ENCODE data around the genes CCDC126 and NPVF.

- PRO-cap = no peak
These were observed 1.2 kb upstream of the IGF2BP3 start for GRCh38 chr7:23471181-23472115.

GRCh38 chr7:23596974-23598314 lies at the start of gene CCDC126:
Gene CCDC126 (plus strand): TSS chr7:23597382.
- PRO-cap = bidirectional peak, plus-strand start at chr7:23597382, minus-strand start at chr7:23597258; bidirectional peak, plus-strand start at chr7:23597744, minus-strand start at chr7:23597812

DNA sequence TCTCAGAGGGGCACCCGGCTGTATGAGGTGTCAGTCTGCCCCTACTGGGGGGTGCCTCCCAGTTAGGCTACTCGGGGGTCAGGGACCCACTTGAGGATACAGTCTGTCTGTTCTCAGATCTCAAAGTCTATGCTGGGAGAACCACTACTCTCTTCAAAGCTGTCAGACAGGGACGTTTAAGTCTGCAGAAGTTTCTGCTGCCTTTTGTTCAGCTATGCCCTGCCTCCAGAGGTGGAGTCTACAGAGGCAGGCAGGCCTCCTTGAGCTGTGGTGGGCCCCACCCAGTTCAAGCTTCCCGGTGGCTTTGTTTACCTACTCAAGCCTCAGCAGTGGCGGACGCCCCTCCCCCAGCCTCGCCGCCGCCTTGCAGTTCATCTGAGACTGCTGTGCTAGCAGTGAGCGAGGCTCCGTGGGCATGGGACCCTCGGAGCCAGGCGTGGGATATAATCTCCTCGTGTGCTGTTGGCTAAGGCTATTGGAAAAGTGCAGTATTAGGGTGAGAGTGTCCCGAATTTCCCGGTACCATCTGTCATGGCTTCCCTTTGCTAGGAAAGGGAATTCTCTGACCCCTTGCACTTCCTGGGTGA lies 12.5 kb downstream of the STK31 start:
- PRO-cap = no peak

DNA sequence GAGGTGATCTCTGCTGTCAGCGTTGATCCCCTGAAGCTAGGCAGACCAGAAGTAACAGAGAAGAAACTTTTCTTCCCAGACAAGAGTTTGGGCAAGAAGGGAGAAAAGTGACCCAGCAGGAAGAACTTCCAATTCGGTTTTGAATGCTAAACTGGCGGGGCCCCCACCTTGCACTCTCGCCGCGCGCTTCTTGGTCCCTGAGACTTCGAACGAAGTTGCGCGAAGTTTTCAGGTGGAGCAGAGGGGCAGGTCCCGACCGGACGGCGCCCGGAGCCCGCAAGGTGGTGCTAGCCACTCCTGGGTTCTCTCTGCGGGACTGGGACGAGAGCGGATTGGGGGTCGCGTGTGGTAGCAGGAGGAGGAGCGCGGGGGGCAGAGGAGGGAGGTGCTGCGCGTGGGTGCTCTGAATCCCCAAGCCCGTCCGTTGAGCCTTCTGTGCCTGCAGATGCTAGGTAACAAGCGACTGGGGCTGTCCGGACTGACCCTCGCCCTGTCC lies 854 bp downstream of the NPY start:
- PRO-cap = no peak

DNA sequence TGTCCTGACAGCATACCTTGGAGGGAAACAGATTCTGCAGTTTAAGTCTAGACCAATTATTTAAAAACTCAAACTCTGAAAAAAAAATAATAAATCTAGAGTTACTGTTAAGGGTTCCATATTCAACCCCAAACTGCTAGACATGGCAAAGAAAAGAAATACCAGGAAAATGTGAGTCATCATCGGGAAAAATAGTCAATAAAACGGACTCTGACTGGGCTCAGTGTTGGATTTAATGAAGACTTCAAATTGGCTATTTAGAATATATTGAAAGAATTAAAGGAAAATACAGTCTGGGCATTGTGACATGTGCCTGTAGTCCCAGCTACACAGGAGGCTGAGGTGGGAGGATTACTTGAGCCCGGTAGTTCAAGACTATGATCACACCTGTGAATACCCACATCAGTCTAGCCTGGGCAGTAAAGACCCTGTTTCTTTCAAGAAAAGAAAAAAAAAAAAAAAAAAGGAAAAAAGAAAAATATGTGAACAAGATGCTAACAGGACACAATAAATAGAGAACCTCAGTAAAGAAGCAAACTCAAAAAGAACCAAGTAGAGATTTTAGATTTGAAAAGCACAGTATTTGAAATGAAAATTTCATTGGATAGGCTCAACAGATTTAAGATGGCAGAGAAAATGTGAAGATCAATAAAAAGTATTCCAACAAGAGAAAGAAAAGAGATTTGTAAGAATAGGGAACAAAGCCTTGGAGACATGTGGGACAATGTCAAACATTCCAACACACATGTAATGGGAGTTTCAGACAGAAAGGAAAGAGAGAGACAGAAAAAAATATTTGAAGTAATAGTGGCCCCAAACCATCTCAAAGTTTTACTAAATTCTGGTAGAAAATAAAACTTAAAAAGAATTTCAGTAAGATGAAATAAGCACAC lies 30.8 kb downstream of the PALS2 start:
- PRO-cap = no peak

GRCh38 chr7:24636968-24637360 lies 63.7 kb downstream of the PALS2 start:
- PRO-cap = no peak

DNA sequence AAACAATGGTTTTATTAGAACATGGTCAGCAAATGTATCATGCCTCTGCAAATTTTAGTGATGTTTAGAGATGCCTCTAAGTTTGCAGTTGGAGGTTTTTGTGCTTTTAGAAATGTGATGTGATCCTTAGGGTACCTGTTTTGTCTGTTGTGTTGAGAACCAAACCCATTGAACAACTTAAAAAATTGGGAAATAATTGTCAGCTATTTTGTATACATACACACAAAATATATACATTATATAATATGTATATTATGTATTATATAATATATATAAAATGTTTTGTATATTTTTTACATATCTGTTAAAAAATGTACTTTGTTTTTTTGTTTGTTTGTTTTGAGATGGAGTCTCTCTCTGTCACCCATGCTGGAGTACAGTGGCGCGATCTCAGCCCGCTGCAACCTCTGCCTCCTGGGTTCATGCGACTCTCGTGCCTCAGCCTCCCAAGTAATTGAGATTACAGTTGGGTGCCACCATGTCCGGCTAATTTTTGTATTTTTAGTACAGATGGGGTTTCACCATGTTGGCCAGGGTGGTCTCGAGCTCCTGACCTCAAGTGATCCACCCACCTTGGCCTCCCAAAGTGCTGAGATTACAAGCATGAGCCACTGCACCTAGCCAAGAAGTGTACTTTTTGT lies 68.7 kb downstream of the GSDME start:
- PRO-cap = no peak

DNA sequence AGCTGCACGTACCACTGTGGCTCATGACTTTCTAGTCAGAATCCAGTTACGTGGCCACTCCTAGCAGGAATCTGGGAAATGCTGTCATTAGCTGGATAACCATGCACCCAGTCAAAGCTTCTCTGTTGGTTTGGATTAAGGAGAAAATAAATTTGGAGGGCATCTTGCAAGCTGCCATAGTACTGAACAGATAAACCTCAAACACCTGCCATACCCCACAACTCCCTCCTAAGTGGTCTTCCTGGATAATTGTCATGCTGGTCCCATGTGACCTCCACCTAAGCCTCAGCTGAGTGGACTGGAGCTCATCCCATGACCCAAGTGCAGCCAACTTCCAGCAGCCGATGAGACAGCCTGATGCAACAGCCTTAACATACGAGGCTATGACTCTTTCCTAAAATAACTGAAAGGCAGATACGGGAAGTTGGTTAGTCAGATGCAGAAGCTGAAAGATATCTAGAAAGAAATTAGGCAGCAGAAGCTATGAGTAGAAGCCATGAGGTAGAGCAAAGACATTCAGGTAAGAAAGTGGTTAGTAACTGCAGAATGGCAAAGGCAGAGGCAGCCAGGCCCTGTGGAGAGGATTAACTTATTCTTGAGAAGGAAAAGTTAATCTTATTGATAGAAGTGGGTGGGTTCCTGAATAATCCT lies 21.6 kb upstream of the GSDME start:
- PRO-cap = no peak

DNA sequence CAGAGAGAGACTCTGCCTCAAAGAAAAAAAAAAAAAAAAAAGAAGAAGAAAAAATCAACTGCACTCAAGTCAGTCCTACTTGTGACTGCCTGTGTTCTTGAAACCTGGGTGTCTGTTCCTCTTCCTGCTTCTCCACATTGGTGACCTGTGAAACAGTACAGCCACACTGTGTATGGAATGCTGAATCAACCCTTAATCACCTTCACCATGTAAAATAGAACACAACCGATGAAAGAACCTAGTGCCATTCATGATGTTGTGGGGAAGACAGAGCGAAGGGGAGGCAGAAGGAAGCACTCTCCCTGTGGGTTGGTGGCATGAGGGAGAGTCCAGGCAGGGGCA lies 75.2 kb upstream of the GSDME start:
- PRO-cap = no peak

- PRO-cap = no peak
These were observed 94.7 kb downstream of the OSBPL3 start for GRCh38 chr7:24885123-24885880.

DNA sequence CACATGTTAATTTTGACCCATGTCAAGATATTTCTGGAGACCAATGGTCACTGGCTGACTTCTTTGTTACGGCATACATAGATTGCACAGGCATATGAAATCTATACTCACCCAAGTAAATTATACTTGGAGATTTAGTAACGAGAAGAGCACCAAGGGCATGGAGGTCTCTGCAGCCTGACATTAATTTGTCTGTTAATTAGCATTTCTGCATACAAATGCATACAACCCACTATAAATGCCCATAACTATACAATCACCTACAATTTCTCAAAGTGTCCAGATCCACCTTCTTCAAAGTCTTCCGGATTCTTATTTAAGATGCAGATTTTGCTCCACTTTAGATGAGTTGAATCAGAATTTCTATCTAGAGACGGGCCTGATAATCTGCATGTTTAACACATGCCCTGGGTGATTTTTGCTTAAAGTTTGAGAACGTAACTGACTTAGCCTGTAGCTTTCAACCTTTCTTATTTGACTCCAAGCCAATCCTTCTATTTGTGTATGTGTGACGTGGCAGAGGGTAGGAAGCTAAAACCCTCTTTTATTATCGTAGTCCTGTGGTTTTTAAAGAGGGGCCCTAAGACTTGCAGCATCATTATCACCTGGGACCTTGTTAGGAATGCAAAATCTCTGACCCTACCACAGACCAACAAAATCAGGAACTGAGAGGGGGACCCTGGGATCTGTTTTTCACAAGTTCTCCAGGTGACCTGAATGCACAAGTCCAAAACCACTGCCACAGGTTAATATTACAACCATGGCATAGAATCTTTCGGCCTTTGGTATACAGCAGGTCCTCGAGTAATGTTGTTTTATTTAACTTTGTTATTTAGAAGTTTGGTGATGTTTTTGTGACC lies 80.2 kb downstream of the OSBPL3 start:
- PRO-cap = no peak

DNA sequence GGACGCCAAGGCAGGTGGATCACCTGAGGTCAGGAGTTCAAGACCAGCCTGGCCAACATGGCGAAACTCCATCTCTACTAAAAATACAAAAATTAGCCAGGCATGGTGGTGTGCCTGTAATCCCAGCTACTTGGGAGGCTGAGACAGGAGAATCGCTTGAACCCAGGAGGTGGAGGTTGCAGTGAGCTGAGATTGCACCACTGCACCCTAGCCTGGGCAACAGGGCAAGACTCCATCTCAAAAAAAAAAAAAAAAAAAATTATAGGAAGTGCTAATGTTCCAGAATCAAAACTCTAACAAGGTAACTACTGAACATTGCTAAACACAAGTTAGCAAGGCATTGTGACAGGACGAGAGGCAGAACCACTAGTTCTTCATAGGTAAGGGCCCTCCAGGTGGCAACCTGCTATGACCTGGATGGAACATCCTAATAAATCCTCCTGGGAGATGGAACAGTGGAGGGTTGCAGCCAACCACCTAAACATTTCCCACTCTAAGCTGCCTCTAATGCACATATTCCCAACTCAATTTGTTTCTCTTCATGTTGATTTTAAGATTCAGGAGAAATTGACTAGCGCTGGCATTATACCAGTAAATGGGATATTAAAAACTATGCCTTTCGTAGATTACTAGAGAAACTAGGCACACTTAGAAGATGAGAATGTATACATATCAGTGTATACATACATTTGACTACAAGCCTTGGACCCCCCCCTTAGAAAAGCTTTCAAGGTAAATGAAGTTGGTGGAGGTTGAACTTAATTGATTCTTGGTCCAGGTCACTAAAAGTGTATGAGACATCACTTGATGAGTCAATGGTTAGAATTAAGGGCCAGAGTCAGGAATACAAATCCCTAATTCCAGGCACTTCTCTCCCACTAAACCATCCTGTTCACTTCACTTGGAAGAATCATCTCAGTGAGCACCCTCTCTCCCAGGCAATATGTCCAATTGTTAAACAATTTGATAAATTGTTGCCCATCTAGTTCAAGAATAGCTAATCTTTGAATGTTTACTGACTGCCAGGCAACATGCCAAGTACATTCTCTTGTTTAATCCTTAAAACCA lies 9.8 kb downstream of the CYCS start:
- PRO-cap = no peak

- PRO-cap = no peak
These were observed 5.7 kb downstream of the CYCS start for GRCh38 chr7:25119331-25119854.

DNA sequence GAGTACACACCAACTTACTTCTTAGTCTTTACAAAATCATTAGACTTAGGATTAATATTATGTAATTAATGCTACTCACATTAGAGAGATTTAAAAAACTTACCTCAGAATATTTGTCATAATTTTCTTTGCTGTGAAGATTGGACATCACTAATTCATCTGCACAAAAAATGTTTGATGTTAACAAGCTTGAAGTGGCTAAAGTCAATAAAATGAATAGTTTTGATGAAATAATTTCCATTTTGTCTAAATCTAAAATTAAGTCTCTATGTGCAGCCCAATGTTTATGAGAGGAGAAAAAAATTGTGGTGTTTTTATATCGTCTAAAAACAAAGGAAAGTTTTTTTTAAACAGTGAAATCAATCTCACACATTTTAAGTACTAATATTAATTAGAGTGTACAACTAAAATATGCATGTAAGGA lies at the start of gene NPVF:
Gene NPVF (minus strand): TSS at position 288 of the 424 bp plus-strand sequence.
- PRO-cap = no peak

GRCh38 chr7:25326282-25326802 lies 98.1 kb upstream of the NPVF start:
- PRO-cap = no peak

- PRO-cap = no peak
These were observed 267.0 kb upstream of the NPVF start for GRCh38 chr7:25495259-25495678.

DNA sequence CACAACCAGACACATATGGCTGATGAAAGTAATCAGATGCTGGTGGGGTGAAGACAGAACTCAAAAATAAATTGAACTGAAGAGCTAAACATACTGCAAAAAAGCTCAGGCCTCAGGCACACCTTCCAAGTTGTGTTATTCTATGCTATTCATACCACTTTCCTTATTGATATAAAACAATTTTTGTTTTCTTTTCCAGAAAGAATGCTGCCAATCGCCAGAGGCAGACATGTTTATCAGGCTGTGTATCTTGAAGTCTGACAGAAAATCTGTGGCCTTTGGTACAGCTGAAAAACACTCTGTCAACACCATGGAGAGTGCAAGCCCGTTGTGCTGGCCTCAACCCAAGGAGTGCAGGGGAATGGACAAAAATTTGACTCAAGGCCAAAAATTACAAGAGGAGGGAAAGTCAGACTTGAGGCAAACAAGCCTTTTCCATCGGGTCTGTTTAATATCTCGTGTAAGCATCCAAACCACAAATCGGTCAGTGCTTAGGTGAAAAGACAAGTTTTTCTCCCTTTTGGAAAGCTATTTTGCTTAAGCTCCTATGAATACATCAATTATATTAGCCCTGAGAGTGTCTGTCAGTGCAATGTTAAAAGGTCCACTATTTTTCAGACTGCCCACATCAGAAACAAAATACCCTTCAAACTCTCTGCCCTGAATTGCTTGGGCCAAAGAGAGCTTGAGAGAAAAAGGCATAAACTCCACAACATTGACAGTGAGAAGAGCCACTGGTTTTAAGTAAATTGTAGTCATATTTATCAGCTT lies 305.3 kb upstream of the NFE2L3 start:
- PRO-cap = no peak

DNA sequence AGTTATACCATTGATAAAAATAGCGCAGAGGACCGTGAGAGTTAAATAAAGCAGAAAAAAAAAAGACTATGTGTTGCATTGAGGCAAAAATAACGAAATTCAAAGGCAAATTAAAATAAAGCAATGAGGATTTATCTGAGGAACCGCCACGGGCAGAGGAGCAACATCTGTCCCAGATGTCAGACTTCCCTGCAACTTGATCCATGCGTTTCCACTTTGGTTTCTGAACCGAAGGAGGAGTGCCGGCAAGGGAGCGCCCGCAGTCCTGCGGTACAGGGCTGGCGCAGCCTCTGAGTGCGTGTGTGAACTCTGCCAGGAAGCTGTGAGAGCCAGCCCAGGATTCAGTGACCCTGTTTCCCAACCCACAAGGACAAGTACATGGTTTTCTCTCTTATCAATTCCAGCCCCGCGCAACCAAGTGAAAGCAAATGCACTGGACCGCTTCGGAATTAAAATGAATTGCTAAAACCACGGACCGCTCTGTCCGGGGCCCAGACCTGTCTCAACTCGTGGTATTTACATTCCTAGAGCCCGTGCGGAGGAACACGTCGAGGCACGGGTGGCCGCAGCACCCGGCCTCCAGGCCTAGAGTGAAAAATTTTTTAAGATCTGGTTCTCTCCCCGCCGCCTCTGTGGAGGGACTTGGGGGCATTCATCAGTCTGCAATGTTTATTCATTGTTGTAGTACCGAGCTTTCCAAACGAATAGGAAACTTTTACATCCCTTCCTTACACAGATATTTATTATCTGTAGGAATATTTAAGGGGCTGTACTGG lies 291.6 kb upstream of the NFE2L3 start:
- PRO-cap = no peak

DNA sequence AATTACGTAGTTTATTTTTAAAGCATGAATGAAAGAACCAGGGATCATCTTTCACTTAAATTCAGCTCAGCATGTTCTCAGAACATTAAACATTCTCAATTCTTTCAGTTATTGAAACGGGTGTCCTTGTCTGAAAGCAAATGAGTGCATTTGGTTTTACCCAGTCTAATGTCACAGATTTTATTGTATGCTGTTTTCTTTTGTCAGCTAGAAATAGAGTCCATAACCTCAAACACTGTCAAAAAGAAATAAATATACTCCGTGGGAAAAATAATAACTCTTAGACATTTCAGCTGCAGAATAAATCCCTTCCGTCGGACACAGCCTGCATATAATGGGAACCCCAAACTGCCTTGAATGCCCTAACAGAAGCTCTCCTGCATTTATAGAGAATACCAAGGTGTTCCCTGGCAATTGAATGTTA lies 237.9 kb upstream of the NFE2L3 start:
- PRO-cap = no peak

GRCh38 chr7:25988999-25989675 lies 162.9 kb upstream of the NFE2L3 start:
- PRO-cap = no peak